Retinal pigment epithelial cell (primary cell): Measurements from ENCODE around the gene EBF3.

- RRBS = 94% methylated on average over 6 of the region's 20 CpGs
These were observed 60.4 kb downstream of the MKI67 start for GRCh38 chr10:128065483-128066580.

GRCh38 chr10:128072978-128073647, 53.1 kb downstream of the MKI67 start:
- RRBS = no CpG with 5 or more reads among the region's 14 CpGs

DNA sequence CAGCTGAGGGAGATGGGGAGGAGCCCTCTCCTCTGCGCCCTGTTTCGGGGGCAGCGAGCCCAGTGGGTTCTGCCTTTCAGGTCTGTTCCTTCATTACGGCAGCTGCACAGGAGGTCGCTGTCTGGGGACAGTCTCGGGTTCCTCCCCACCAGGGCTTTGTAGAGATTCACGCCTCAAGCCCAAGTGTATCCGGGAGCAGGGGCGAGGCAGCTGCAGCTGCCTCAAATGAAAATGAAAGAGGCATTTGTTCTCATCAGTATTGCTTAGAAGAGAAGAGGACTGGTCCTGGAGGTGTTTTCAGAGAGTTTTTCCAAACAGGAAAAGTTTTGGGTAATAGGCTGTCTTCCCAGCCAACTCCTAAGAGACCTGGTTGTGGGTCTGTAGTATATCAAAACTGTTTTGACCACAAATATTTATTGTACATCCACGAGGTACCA, 61.3 kb upstream of the MKI67 start:
- RRBS = no CpG with 5 or more reads among the region's 10 CpGs

- RRBS = 27% methylated on average over 21 of the region's 33 CpGs
These were observed 413.9 kb upstream of the MKI67 start for GRCh38 chr10:128540002-128540658.

DNA sequence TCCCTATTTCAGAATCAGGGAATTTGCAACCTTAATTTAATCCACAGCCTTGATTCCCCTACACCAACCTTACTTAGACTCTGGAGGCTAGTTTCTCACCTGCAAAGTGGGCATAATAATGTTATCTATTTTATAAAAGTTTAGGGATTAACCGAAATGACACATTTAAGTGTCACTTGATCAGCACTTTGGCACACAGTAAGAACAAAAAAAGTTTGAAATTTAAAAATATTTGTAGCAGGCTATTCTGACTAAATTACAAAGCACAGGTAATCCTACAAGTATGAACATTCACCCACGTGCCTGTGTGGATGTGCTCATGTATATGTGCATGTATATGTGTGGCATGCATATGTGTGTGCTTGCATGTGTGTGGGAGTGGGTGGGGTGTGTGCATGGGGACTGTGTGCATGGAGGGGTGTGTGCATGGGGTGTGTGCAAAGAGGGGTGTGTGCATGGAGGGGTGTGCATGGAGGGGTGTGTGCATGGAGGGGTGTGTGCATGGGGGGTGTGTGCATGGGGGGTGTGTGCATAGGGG, 217.9 kb upstream of the MGMT start:
- RRBS = no CpG with 5 or more reads among the region's 2 CpGs

- RRBS = no CpG with 5 or more reads among the region's 2 CpGs
These were observed 143.9 kb downstream of the MGMT start for GRCh38 chr10:129610745-129611518.

- RRBS = no CpG with 5 or more reads among the region's 22 CpGs
These were observed 18.3 kb downstream of the EBF3 start for GRCh38 chr10:129945617-129946292.

GRCh38 chr10:129964001-129964634, at the start of gene EBF3:
TSS of gene EBF3 (minus strand) at chr10:129964274.
- RRBS = 2% methylated on average over 9 of the region's 89 CpGs

- RRBS = no CpG with 5 or more reads among the region's 32 CpGs
These were observed 4.9 kb downstream of the C10orf143 start for GRCh38 chr10:130105553-130106350.

DNA sequence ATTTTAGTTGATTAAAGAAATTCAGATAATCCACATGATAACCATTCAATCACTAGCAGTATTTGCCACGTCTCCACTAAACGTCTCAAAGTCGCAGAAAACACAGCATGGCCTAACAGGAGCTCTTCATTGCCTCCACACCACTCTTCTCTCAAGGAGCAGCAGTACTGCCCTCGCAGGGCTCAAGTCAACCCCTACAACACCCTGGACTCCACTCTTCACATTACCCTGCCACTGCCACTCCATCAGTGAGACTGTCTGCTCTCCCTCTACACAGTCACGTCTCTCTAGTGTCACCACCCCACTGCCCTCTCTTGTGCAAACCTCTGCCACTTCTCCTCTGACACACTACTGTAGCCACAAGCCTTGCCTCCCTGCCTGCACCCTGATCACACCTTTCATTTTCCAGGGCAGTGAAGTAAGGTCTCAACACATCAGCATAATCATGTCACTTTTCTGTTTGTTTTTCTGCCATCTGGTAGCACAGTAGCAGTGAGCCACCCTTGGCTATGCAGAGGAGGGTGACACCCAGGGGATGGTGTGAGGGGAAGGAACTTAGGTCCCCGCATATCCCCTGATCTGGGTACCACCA, 1.7 kb downstream of the C10orf143 start:
- RRBS = no CpG with 5 or more reads among the region's 6 CpGs

DNA sequence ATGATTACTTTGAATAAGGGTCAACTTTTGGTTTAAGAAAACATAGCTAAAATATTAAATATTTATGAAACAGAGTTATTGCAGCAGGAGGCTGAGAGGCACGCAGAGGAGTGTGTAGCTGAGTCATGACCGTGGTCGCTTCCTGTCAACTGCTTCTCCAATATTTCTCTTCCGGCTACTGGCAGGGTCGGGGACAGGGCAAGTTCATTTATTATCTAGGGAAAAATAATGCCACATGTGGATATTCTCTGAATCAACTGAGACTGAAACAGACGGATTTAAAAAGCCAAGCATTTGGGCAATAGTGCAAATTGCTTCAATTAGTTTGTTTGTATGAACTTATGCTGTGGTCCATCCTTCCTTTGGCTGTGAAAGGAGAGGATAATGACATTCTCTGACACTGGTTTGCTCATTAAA, 495.3 kb downstream of the GLRX3 start:
- RRBS = no CpG with 5 or more reads among the region's 6 CpGs

DNA sequence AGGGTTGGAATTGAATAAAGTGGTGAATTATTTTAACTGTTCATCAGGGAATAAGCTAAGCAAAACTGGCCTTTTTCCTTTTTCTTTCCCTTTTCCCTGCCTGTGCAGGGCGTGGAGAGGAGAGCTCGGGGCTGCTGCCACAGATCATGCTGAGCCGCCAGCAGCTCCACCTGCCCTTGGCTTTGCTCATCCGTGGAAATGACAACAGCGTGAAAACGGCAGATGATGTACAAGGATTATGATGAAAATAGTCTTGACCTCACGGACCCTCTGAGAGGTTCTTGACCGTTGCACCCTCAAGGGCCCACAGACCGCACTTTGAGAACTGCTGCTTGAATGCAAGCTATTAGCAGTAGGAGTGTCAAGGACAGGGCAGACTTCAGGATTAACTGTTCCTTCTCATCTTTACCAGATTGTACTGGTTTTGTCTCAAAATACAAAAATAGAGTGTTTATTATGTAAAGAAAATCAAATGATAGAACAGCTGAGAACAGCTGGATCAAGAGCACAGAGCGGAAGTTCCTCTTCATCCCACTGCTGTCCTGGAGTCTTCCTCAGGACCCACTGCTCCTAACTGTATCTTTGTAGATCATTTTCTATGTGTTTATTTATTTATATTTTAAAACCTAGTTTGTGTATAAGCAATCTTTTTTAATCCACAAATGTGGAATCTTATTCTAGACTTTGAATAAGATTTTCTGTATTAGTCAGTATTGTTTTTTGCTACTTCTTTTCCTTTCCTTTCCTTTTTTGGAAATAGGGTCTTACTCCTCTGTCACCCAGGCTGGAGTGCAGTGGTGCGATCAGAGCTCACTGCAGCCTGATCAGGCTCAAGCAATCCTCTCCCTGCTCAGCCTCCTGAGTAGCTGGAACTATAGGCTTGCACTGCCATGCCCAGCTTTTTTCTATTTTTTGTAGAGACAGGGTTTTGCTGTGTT, 10.9 kb downstream of the PPP2R2D start:
- RRBS = no CpG with 5 or more reads among the region's 11 CpGs

- RRBS = no CpG with 5 or more reads among the region's 6 CpGs
These were observed 11.8 kb downstream of the PPP2R2D start for GRCh38 chr10:131912573-131913100.

- RRBS = no CpG with 5 or more reads among the region's 27 CpGs
These were observed 15.7 kb downstream of the PPP2R2D start for GRCh38 chr10:131916167-131917199.

DNA sequence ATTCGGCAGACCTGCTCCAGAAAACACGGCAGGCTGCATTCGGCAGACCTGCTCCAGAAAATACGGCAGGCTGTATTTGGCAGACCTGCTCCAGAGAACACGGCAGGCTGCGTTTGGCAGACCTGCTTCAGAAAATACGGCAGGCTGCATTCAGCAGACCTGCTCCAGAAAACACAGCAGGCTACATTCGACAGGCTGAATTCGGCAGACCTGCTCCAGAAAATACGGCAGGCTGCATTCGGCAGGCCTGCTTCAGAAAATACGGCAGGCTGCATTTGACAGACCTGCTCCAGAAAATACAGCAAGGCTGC, 38.6 kb downstream of the PPP2R2D start:
- RRBS = no CpG with 5 or more reads among the region's 12 CpGs

DNA sequence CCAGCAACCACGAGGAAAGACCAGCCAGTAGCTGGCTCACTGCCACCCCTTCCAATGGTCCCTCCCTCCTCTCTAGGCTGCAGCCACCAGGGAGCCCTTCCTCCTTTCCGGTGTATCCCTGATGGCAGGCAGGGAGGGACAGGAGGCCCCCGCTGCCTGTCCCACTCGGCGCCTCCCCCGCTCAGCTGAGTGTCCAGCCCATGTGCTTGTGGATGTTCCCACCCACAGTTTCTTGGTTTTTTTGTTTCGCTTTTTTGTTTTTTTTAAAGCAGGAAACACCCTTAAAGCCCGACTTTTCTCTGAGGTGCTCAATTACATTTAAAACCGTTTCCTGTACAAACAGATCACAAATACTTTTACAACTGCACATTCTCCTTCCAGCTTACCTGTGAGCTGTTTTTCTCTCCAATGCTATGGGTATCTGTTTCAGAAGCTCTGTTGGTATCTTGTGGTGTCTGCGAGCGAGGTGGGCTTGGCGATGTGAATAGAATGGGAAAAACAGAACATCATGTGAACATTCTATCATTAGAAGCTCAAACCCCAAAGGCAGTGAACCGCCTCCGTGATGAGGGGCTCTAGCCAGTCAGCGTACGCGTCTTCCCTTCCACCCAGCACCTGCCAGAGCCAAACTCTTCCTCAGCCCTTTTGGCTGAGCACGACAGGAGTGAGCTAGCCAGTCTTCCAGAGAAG, 8.9 kb downstream of the BNIP3 start:
- RRBS = no CpG with 5 or more reads among the region's 18 CpGs

DNA sequence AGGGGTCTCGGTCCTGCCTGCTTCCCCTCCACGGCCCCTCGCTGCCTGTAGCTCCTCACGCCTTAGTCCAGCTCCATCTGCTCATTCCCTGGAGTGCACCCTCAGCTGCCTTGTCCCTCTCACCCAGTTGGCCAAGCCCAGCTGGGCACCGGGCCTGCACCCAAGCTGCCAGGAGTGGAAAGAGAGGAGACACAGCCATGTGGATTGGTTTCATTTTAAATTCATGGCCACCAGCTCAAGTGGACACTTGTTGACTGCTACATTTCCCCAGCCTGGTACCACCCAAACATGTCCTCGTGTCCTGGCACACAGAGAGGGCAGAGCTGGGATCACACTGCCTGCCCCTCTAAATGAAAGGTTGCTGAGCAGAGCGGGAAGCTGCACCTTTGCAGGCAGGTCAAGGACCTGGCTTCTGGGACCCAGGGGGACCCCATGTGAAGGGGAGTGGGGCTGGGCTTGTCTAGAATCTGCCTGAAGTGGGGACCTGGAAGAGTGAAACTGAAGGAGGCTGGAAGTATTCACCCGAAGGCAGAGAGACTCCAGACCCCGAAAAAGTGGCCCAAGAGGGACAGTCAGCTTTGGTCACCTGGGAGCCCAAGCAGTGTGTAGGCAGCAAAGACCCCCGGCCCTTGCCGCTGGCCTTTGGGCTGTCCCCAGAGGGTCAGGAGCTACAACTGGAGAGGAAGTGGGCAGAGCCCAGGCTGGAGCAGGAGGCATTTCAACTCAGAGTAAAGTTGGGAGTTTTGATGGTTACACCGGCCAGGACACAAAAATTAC, 15.0 kb upstream of the BNIP3 start:
- RRBS = 95% methylated on average over 1 of the region's 12 CpGs

GRCh38 chr10:132000896-132001595, 19.3 kb upstream of the BNIP3 start:
- RRBS = no CpG with 5 or more reads among the region's 19 CpGs

DNA sequence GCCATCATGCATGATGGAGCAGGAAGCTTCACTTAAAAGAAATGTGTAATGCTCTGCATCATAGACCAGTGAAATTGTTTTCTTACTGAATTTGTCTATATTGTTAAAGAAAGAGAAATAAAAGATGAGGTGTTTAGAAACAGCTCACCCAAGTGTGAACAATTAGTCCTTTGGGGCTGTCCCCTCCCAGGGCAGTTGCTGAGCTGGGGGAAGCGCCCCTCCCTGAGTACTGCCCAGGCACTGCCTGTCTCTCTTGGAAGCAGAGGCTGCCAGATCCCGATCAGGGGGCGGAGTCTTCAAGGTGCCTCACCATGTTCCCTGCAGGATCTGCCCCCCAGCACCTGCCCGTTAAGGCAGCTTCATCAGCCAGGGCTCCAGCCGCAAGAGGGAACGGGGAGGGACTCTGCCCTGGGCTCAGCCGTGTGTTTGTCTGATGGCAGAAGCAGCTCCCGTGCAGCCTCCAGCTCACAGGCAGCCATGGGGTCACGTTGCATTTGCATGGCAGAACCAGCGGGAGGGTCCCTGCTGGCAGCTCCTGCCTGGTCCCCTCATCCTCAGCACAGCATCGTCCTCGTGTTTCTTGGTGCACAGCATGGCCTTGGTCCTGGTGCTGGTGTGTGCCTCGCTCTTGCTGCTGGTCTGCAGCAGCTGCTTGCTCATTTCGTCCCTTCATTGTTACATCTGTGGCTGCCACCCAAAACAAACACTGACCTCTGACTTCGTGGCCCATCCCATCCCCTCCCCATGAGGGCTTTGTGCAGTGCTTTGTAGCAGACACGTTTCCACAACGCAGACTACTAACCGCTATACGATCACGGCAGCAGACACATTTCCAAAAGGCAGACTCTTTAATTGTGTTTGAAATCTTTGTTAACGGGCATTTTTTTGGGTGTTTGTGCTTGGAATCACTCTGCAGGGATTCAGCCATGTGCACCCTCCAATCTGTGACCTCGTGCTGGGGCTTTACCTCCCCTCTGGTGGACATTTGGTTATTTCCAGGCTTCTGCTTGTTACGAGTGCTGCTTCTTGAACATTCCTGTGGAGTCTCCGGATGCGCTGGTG, 10.6 kb upstream of the DPYSL4 start:
- RRBS = no CpG with 5 or more reads among the region's 25 CpGs

GRCh38 chr10:132248783-132249552, 58.8 kb downstream of the STK32C start:
- RRBS = 70% methylated on average over 5 of the region's 32 CpGs